Hepatocyte (in vitro differentiated cells and primary cell): ENCODE measurements around a stretch of chr10.

DNA sequence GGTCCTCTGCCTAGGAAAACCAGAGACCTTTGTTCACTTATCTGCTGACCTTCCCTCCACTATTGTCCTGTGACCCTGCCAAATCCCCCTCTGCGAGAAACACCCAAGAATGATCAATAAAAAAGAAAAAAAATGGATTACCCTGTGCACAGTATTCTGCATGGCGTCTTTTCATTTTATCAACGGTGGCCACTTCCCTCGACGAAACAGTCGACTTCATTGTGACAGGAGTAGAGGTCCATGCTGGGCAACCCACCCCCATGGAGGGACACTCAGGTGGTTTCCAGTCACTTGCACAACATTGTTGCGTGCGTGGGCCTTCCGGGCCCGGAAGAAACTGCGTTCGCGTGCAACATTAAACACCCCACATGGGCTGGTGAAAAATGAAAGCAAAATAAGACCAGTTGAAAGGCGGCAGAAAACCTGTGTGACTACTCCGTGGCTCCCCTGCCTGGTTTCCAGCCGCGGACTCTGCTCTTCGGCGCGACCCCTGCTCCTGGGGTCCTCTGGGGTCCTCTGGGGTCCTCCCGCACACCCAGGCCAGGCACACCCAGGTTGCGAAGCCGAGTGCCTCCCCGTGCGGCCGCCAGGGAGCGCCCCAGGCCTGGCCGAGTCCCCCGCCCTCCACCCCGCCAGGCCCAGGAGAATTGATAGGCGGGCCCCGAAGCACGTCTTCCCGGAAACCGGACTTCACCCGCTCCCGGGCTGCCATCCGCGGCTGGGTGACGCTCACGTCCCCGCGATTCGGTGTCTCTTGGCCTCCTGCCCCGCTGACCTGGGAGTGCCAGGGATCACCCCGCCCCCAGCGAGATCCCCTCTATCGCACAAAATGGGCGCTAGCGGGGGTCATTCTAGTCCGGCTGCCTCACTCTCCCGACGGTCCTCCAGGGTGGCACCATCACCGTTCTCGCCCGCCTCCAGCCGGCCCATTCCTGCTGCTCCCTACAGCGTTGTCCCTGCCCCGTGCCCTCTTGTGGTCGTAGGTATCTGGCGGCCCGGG, 2.0 kb upstream of the SH2D4B start:
- RAMPAGE, long total RNA: no peak
- RRBS: 17% methylated on average over 12 of the region's 62 CpGs

DNA sequence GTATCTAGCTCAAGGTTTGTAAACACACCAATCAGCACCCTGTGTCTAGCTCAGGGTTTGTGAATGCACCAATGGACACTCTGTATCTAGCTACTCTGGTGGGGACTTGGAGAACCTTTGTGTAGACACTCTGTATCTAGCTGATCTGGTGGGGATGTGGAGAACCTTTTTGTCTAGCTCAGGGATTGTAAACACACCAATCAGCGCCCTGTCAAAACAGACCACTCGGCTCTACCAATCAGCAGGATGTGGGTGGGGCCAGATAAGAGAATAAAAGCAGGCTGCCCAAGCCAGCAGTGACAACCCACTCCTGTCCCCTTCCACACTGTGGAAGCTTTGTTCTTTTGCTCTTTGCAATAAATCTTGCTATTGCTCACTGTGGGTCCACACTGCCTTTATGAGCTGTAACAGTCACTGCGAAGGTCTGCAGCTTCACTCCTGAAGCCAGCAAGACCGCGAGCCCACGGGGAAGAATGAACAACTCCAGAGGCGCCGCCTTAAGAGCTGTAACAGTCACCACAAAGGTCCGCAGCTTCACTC, 6.1 kb downstream of the SH2D4B start:
- RAMPAGE, long total RNA: no peak
- RRBS: no CpG with 5 or more reads among the region's 9 CpGs

DNA sequence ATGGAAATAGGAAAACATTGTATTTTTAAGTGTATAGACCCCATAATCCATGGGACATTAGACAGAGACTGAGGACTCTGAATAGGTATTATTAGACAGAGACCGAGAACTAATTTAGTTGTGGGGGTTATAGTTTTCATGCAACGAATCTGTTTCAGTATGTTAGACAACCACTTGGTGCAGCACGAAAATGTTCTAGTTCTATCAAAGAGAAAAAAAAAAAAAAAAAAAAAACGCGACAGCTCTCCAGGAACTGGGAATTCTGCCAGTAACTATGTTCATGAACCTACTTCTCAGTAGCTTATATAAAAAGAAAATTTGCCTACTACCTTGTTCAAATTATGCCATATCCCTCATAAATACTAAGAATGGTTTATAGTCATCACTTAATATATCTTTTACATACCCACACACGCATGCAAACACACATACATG, 685.2 kb upstream of the GHITM start:
- RAMPAGE, long total RNA: no peak
- RRBS: no CpG with 5 or more reads among the region's 6 CpGs

- RAMPAGE, long total RNA: no peak
- RRBS: no CpG with 5 or more reads among the region's 2 CpGs
Observed at GRCh38 chr10:84003269-84003532, 136.1 kb upstream of the GHITM start.

DNA sequence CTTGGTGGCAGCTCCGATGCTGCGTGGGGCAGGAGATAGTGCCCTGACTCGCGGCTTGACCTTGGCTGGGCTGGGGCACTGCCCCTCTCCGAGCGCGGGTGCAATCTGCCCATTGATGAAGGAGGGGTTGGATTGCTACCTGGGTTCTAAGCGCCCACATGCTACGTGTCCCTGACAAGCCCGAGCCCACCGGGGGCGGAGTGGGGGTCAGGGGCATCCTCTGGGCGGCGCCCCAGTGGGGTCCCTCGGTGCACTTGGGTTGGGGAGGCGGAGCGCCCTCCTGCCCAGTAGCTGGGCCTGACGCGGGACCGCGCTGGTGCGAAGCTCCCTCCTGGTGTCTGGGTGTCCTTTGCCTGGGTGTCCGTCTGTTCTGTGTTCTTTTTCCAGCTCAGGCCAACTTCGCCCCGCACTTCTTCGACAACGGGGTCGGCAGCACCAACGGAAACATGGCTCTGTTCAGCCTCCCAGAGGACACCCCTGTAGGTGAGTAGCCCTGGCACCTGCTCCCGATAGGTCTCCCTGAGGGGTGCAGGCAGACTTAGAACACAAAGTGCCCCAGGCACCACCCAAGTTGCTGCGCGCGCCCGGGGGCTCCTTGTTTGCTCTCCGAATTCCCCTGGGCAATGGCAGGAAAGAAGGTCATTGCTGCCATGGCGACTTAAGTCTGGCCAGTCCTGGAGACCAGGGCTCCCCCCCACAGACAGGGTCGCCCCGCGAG, 929 bp downstream of the CDHR1 start:
- RAMPAGE, long total RNA: no peak
- RRBS: no CpG with 5 or more reads among the region's 39 CpGs

- RAMPAGE, long total RNA: no peak
- RRBS: no CpG with 5 or more reads among the region's 8 CpGs
Observed at GRCh38 chr10:84195928-84196596, 1.7 kb downstream of the CDHR1 start.

- RAMPAGE, long total RNA: no peak
- RRBS: no CpG with 5 or more reads among the region's 10 CpGs
Observed at GRCh38 chr10:84214719-84215203, 10.6 kb downstream of the LRIT2 start.

GRCh38 chr10:84436707-84437228, 108.4 kb downstream of the CCSER2 start:
- RAMPAGE, long total RNA: no peak
- RRBS: no CpG with 5 or more reads among the region's 6 CpGs

- RAMPAGE, long total RNA: no peak
- RRBS: no CpG with 5 or more reads among the region's 9 CpGs
Observed at GRCh38 chr10:86163306-86163892, 203.2 kb downstream of the GRID1 start.

- RAMPAGE, long total RNA: no peak
- RRBS: no CpG with 5 or more reads among the region's 20 CpGs
Observed at GRCh38 chr10:86401988-86402880, 35.6 kb upstream of the GRID1 start.

DNA sequence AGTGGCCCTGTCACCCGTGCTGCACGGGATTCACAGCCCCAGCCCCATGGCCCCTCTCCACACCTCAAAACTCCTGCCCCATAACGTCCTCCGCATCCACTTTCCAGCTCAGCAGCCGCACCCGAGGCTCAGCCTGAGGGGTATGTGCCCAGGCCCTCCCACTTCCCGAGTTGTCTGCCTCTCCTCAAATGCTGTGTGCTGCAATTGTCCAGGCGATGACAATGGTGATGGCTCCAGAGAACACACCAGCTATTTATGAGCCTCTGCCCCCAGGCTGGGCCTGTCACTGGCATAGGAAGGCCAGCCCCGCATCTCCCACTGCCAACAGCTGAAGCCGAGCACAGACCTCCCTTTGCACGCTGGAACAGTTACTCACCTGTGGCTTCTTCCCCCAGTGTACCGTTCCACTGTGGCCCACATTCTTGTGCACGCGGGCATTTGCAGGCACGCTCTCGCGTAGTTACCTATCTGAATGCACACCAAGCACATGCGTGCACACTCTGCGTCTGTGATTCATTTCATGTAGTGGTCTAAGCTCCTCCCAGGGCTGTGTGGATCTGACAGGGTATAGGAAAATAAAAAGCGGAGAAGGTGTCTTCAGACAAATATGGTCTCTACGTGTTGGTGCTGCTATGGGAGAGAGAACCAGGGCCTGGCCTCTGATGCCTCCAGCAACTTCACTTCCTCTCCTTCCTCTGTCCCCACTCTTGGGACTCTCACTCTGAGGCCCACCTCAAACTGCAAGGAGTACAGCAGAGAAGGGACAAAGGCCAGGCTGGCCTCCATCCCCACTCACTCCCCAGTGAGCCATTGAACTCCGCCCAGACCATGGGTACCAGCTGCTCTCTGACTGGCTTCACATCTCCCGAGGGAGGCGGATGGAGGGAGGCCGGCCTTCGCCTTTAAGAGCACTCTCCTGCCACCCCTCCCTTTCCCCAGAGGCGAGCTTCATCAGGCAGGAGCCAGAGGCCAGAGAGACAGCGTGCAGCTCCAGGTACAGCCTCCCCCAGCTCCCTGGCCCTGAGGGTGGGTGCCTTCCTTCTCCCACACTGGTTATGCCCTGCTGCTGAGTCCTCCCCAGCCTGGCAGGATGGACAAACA, 2.1 kb upstream of the LDB3 start:
- RAMPAGE, long total RNA: no peak
- RRBS: no CpG with 5 or more reads among the region's 28 CpGs

DNA sequence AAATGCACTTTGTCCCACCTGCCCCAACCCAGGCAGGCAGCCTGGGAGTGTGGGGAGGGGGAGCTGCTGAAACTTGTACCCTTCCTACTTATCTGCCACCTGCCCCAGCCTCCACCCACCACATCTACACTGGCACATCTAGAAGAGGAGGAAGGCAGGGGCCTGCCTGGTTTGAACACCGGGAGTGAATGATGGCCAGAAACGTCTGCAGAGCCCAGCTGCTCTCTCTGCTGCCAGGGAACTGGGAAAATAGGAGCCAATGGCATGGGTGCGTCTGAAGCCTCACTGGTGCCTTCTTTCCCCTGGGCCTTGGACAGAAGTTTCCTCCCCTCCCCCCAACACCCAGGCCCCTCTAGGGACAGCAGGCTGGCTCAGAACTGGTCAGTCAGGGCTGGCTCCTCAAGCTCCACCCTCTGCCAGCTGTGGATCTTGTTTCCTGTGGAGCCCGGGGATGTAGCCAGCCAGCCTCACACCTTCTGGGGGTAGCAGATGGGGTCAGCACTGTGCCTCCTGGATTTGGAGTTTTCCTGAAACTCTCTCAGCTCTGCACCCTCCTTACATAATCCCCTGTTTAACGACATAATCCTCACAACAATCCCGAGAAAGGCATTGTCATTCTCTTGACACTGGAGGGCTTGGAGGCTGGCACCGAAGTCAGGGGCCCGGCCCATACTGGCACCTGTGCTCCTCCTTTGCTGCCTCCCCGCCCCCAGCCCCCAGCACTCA, 5.5 kb downstream of the LDB3 start:
- RAMPAGE, long total RNA: no peak
- RRBS: no CpG with 5 or more reads among the region's 9 CpGs

- RAMPAGE, long total RNA: no peak
- RRBS: no CpG with 5 or more reads among the region's 5 CpGs
Observed at GRCh38 chr10:86674569-86675015, 6.3 kb downstream of the LDB3 start.

DNA sequence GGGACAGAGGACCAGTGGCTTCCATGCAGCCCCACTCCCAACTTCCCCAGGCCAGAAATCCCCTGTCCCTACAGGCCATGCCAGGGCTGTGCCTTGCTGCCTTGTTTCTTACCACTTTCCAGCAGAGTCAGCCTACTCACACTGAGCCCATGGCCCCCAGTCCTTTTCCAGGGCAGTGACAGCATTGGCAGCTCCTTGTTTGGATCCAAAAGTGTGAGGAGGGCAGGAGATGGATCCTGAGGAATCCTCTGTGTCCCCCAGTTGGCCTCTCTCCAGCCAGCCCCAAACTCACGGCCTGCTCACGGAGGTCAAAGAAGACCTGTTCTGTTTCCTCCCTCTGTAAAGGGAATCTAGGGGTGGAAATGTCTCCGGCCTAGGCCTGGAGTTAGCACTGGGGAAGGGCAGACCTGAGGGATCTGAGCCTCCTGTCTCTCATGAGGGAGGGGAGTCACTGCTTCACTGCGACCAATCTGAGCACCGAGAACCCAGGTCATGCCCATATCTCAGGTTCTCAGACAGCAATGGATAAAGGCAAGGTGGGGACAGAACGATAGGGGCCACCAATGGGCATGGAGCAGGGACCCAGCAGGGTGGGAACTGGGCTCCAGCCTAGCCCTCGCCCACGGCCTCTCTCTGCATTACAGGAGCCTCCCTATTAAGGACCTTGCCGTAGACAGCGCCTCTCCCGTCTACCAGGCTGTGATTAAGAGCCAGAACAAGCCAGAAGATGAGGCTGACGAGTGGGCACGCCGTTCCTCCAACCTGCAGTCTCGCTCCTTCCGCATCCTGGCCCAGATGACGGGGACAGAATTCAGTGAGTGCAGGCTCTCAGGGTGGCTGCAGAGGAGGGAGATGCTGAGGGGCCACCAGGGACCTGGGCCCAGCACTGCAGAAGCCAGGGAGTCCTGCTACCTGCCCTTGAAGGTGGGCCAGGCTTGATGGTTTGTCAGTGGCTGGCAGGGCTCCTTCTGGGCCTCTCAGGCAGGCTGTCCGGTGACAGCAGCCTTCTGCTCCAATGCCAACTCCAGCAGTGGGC, 23.3 kb downstream of the LDB3 start:
- RAMPAGE, long total RNA: no peak
- RRBS: 90% methylated on average over 1 of the region's 18 CpGs

- RAMPAGE, long total RNA: no peak
- RRBS: no CpG with 5 or more reads among the region's 15 CpGs
Observed at GRCh38 chr10:86732626-86733152, 23.7 kb upstream of the BMPR1A start.

DNA sequence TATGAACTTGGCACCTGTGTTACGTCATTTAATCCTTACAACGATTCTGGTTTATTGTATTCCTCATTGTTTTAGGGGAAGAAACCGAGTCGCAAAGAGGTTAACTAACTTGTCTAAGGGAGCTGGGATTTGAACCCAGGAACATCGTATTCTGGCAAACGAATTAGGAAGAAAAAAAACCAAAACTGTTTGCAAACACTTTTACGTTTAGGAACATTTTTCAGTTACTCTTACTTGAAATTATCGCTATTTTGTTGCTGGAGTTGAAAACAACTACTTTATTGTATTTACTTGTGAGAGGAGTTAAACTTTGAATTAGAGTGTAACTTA, 1.3 kb downstream of the BMPR1A start:
- RAMPAGE, long total RNA: no peak
- RRBS: no CpG with 5 or more reads among the region's 8 CpGs

DNA sequence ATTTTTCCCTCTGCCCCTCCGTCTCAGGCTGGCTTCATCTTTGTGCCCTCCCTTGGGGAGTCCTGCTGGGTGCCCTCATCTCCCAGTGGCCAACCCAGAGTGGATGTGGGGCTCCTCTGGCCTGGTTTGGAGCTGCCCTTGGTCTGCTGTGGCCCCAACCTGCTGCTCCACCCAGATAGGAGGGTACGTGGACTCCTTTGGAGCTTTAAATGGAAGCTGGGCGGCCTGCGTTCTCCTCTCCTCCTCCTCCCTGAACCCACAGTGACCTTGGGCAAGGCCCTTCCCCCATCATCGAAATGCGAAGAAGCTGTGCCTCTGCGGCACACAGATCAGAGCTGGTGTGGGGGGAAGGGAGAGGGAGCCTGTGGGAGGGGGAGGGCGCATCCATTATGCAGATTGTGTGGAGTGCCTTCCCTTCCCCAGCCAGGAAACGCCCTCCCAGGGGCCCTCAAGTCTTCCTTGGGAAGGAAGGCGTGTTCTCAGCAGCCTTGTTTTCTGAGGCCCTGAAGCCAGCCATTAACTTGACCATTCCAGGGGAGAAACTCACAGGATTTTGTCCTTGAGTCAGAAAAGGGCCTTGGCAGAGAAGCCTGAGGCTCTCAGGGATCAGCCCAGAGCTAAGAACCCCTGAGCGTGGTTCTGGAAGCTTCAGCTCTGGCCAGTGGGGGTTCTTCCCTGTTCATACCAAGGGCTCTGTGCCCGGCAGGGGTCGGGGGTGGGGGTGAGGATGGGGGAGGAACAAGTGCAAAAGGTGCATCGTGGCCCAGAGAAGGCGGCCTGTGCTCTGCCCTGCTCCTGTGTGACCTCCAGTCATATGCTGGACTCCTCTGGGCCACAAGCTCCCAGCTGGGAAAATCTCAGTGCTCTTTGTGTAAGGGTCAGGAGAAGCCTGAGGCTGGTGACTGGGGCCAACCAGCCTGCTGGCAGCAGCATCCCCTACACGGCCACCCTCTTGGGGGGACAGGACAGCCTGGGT, 3.0 kb downstream of the MMRN2 start:
- RAMPAGE, long total RNA: no peak
- RRBS: no CpG with 5 or more reads among the region's 16 CpGs

DNA sequence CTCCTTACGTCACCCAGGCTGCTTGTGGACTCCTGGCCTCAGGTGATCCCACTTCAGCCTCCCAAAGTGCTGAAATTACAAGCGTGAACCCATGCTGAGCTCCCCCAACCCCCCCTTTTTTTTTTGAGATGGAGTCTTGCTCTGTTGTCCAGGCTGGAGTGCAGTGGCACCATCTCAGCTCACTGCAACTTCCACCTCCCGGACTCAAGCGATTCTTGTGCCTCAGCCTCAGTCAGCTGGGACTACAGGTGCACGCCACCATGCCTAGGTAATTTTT, 25.4 kb downstream of the FAM25A start:
- RAMPAGE, long total RNA: no peak
- RRBS: no CpG with 5 or more reads among the region's 5 CpGs

- RAMPAGE, long total RNA: no peak
- RRBS: no CpG with 5 or more reads among the region's 5 CpGs
Observed at GRCh38 chr10:87059097-87059485, 35.6 kb downstream of the GLUD1 start.

DNA sequence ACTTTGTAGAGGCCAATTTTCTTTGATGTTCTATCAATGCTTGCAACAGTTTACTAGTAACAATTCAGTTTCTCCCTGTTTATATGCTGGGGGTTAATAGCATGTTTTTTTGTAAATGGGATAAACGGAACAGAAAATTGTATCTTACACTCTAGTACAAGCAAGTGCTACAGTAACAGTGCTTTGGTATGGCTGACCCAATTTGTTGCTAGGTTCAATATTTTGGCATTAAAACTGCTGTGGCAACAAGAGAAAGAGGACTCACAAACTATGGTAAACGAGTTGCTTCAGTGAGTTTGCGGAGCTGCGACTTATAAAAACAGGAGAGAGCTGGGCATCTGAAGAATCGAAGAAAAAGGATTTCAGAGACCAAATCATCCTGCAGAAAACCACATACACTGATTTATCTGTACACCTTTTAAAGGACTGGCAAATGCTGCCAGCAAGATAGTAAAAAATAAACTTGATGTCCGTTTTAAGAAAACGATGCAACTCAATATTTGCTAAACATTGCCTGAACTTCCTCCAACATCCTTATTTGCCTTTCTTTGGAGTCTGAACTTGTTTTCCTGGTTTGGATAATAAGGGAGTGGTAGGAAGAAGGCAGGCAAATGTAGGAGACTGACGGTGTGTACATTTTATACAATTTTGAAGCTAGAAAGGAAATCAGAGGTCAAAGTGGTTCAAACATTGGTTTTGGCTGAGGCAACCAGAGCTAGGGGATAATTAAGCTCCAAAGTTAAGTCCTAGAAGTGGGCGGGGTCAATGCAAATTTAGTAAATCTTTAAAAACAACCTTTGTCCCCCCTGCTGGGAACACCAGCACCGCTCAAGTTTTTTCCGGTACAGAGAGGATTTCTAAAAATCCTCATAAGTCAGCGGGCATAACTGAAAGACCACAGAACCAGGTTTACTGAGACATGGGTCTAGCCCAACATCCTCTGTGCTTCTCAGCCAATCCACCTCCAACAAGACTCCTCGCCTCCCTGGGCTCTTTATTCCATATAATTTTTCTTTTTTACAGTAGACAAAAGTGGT, 2.0 kb downstream of the GLUD1 start:
- RAMPAGE, long total RNA: no peak
- RRBS: no CpG with 5 or more reads among the region's 13 CpGs